HCT116 (cell line): ENCODE measurements around a stretch of chr13.

- RRBS = no CpG with 5 or more reads among the region's 2 CpGs
Measured at GRCh38 chr13:95554434-95554881, 1.9 kb downstream of the CLDN10 start.

- RRBS = no CpG with 5 or more reads among the region's 4 CpGs
Measured at GRCh38 chr13:96984298-96984643, 10.0 kb downstream of the OXGR1 start.

DNA sequence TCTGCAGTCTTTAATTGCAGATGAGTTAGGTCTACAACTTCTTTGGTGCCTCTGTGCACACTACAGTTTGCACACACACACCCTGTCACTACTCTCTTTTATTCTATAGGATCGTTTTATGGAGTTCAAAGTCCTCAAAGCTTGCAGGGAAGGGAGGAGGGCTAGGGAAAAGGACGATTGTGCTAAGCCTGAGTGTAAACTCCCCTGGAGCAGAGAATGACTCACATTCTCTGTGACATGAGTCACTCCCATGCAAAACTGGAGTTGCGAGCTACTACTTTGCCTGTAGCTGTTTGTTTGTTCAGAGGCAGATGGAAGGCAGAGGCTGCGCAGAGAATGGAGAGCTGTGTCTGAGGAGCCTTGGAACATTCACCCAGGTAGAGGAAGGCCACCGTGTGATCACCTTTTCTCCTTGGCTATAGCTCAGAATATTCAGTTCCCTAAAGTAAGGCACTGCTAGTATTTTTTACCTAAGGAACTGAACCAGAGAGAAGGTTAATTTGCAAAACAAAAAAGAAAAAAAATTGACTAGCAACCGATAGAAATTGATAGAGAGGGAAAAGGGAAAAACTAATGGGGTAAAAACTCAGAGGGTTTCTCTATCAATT lies 80.5 kb upstream of the MBNL2 start:
- RRBS = no CpG with 5 or more reads among the region's 6 CpGs

DNA sequence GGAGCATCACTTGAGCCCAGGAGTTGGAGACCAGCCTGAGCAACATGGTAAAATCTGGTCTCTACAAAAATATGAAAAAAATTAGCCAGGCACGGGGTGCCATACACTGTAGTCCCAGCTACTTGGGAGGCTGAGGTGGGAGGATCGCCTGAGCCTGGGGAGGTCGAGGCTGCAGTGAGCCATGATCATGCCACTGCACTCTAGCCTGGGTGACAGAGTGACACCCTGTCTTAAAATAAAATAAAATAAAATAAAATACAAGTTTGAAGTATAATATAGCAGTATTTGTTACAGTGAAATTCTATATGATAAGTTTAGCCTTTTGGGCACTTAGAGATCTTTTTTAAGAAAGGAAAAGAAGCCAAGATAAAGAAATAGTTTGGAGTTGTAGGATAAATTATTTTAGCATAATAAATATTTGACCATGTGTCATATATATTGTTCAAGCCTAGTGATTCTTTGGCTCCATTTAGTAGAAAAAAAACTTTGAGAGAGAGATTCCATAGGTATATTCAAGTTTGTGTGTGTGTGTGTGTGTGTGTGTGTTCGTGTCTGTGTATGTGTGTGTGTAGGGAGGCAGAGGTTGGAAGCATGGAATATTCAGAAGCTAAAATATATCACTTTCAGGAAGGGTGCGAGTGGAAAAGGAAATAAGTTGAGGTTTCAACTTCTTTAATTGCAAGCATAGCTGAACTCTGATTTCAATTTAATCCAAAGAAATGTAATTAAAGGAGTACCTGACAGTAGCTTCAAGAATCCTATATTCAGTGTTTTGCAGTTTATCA lies 65.6 kb upstream of the RAP2A start:
- RRBS = no CpG with 5 or more reads among the region's 5 CpGs

DNA sequence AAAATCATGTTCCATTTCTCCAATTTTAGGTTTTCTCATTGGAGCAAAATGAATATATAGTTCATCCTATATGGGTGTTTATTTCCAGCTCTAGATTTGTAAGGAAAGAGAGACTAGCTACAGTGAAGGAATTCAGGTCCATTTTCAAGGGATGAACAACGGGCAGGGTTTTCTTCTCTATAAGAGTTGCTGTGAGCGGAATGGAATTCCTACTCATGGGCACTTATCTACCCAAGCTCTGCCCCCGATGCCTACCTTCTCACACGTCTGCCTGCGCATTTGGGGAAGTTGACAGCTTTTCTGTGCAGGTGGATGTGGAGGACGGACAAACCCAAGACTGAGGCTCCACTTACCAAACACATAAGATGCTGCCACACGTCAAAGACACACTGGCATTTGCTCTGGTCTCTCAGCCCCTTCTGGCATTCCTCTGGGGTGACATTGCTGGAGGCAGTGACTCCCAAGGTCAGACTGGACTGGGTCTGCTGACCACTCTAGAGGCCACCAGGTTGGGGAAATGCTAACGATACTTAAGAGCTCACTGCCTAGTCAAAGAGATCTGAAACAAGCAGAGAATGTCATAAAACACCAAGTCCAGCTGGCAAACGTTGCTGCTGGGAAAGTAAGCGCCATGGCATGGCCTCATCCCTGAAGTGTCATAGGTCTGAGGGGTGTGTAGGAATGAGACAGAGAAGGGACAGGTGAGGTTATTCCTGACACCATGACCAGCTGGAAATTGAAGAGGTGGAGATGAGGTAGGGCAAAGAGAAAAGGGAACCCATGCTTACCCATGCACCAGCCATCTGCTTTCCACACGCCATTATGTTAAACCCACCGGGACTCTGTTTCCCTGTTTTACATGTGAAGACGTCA lies 59.0 kb upstream of the RAP2A start:
- RRBS = no CpG with 5 or more reads among the region's 13 CpGs

DNA sequence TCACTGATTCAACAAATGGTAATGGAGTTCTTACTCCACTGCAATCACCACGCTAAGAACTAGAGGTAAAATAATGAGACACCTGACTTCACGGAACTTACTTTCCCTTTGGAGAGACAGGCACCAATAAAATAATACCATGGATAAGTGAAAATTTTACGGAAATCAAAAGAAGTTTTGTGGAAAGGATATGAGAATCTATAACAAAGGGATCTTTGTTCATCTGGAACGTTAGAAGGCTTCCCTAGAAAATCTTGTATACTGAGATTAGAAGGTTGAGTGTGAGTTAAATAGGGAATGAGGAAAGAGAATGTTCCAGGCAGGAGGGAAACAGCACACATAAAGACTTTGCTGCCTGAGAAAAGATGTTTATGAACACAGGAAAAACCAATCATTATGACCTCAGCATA lies 19.6 kb upstream of the RAP2A start:
- RRBS = no CpG with 5 or more reads among the region's 4 CpGs

DNA sequence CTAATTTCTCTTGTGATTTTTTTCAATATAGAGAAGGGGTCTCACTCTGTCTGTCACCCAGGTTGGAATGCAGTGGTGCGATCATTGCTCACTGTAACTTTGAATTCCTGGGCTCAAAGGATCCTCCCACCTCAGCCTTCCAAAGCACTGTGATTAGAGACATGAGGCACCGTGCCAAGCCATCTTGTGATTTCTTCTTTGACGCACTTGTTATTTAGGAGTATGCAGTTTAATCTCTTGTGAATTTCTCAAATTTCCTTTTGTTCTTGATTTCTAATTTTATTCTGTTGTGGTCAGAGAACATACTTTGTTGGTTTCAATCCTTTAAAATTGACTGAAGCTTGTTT lies 14.4 kb downstream of the IPO5 start:
- RRBS = no CpG with 5 or more reads among the region's 3 CpGs

- RRBS = no CpG with 5 or more reads among the region's 7 CpGs
Measured at GRCh38 chr13:98033610-98033998, 80.1 kb downstream of the IPO5 start.

GRCh38 chr13:98273866-98274561 lies 96.9 kb upstream of the RNF113B start:
- RRBS = no CpG with 5 or more reads among the region's 10 CpGs

DNA sequence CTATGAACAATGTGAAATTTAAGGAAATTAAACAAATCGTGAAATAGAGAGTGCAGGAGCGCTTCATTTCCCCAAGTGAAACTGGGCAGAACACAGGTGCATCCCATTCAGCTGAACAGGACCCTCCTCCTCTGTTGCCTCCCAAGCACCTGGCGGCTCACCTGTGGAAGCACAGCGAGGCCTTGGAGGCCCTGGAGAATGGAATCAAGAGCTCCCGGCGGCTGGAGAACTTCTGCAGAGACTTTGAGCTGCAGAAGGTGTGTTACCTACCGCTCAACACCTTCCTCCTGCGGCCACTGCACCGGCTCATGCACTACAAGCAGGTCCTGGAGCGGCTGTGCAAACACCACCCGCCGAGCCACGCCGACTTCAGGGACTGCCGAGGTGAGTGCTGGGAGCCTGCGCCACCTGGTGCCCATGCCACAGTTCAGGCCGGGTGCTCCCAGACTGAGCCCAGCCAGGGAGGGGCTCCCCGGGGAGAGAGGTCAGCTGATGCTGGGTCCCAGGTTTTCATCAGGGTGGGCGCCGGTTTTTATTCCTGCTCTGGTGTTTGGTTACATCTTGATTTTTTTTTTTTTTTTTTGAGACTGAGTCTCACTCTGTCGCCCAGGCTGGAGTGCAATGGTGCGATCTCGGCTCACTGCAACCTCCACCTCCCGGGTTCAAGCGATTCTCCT lies 145.9 kb downstream of the STK24 start:
- RRBS = 28% methylated on average over 7 of the region's 25 CpGs

DNA sequence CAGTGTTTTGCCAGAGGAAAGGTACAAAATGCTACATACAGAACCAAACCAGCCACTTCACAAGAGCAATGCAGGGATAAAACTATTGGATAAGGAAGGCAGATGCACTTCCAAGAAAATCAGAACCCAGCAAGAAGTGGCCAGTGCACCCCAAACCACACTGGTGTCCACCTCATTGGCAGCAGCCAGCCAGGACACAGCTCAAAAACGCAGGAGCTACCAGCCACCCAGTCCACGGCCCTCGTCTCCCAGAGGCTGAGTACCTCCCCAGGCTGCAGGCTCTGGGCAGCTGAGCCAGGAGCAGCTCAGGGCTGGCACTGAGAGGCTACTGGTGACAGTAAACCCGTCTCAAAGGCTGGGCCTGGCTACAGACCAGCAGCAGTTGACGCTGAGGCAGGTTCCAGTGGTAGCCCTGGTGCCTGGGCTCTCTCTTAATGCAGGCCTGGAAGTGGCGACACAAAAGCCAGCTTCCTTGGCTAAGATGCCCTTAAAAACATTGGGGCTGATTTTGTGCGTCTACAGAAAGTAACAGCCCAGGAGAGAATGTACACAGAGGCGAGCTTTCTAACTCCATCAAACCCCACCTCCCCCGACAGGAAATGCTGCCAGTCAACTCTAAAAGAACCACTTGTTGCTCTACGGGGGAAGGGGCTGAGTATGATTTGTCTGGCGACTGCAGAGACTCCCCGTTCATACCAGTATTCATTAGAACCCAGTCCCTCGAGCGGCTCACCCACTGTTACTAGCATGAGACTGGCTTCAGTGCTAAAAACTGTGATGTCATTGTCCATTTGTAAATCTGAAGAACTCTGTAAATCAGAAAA lies 126.3 kb downstream of the STK24 start:
- RRBS = no CpG with 5 or more reads among the region's 14 CpGs

DNA sequence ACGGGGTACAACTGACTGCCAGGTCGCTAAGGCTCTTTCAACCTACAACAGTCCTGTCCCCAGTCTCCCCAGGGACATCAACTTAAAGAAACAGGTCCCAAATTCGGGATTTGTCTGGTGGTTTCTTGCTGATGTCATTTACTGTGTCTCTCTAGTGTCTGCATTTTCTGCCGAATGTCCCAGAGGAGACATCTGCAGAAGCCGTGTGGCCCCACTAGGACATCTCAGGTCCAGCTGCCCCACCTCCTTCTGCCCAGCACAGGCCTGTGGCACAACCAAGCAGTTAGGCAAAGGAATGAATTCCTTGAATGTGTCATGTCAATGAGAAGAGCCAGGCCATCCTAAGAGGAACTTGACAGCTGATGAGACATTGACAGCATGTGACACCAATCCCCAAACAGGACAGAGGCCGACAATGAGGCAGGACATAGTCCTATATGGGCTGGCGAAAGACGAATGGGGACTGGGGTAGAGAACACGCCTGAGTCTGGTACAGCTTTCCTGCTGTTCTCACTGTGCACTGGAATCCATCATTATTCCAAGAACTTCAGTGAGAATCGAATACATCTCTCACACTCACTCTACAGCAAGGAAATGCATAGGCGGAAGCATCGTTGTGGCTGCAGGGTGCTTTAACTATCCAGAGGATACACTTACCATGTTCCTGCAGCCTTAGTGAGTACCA lies 109.3 kb downstream of the STK24 start:
- RRBS = no CpG with 5 or more reads among the region's 12 CpGs

DNA sequence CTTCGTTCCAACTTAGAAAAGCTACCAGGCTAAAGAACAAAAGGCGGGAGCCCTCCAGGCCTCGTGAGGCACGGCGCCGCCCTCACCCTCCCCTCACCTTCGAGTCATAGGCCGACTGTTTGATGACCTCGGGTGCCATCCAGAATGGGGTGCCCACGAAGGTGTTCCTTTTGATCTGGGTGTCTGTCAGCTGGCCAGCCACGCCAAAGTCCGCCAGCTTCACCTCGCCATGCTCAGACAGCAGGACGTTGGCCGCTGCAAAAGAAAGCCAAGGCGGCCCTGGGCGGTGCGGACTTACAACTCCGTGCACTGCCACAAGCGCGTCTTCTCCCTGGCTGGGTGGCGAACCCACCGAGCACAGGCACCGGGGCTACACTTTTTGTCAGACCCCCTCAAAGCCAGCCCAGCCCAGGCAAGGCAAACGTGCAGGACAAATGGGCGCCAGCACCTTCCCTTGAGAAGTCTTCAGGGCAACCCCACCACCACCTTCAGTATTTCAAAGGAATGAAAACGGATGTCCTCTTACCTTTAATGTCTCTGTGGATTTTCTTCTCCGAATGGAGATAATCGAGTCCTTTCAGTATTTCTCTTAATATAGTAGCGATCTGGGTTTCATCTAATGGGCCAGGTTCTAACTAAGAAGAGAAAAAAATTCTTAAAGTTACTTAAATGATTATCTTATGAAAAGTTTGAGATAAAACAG lies 102.0 kb downstream of the STK24 start:
- RRBS = no CpG with 5 or more reads among the region's 30 CpGs

DNA sequence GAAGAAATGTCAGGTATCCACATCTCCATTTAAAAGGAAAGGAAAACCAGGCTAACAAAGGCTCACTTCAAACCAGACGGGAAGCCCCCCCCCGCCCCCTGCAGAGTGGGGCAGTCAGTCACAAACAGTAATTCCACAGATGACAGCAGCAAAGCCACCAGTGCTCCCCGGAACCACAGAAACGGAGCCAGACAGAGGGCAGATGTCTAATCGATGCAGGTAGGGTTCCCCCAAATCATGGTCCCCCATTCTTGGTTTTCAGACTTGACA lies 100.8 kb downstream of the STK24 start:
- RRBS = no CpG with 5 or more reads among the region's 5 CpGs

DNA sequence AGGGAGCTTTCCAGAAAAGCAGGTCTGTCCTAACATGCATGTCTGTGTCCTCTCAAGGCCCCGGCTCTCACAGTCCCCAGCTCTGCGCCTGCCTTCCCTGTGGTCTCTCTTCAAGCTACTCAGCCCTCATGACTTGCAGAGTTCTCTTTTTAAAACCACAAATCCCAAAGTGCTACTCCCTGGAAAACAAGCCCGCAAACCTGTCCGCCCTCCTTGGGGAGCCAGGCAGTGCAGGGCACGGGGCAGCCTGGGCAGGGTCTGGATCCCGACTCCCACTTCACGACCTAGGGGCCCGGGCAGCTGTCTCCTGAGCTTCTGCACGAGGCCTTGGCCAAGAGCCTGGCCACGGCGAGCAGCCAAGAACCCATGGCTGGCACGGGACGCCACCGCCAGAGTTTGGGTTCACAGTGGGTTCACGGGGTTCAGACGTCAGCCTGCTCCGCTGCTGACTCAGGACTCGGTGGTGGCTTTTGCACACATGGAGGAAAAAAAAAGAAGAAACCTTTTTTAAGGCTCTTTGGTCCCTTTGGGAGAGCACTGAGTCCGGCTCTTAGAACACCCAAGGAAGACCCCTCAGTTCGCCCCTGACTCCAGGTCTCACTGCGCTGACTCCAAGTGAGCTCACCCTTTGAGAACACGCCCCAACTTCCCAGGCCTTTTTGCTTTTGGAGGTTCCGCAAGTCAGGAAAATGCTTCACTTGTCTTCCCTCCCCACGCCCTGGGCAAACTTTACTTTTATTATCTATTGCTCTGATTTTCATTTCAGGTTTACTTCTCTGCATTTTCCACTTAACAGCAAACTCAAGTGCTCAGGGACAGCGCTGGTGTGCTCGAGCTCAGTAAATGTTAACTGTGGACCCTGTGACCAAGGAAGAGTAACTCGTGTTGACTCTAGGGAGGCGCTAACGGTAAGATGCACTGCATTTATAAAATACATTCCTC lies 93.7 kb downstream of the STK24 start:
- RRBS = no CpG with 5 or more reads among the region's 29 CpGs

DNA sequence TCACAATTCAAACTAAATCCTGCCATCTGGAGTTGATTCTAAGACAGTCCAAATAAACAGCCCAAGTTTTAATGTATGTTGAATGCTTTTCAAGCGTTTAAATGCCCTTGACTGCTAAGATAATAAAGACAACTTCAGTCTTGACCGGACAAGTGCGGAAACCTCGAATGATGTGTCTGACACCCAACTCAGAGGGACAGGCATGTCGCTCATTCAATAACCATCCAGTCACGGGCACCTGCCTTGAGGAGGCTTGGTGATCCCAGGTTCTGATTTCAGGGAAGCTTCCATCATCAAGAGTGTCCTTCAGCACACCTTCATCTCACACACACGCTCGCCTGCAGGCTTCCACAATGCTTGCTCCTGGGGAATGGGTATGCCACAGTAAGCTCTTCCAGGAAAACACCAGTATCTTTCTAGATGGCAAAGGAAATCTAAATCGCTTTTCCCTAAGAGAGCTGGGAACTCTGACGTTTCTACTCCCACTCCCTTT lies 93.0 kb downstream of the STK24 start:
- RRBS = no CpG with 5 or more reads among the region's 10 CpGs

GRCh38 chr13:98495445-98496703 lies 81.0 kb downstream of the STK24 start:
- RRBS = no CpG with 5 or more reads among the region's 18 CpGs

DNA sequence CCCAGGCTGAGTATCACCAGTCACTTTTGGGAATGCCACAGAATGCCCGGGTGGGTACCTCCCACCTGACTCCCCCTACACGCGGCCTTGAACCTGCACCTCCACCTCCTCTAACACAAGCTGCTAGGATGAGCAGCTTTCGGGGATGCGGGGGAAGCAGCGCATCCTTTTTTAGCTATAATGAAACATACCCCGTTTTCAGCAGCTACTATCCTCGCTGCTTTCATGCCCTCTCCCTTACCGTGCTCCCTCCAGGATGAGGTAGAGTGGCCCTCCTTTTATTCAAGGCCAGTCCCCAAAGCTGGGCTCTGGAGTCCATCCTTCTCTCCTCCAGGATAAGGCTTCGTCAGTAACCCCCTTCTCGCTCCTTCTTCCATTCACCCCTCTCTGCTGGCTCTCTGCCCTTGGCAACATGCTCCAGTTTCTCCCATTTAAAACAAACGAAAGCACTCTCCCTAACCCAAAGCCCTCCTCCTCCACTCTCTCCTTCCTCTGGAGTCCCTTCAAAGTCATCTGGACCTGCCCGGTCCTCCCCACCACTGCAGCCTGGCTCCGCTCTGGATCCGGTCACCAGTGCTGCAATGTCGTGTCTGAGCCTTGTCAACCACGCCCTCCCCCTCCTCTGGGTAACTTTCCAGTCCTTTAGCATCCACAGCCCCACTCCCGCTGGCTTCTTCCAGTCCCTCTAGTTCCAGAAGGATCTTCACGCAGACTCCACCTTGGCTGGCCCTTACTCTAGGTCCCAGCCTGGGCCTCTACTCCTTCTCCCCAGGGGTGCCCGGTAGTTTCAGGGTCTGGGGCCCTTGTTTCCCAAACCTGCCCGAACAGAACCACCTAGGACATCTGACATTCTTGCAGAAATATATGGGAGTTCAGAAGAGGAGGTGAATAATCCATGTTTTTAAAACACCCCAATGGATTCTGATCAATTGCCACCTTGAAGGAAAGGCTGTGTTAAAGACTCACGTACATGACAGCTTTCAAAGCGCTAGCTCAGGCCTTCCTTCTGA lies 55.1 kb downstream of the STK24 start:
- RRBS = no CpG with 5 or more reads among the region's 23 CpGs

GRCh38 chr13:98557260-98557809 lies 19.6 kb downstream of the STK24 start:
- RRBS = no CpG with 5 or more reads among the region's 7 CpGs

DNA sequence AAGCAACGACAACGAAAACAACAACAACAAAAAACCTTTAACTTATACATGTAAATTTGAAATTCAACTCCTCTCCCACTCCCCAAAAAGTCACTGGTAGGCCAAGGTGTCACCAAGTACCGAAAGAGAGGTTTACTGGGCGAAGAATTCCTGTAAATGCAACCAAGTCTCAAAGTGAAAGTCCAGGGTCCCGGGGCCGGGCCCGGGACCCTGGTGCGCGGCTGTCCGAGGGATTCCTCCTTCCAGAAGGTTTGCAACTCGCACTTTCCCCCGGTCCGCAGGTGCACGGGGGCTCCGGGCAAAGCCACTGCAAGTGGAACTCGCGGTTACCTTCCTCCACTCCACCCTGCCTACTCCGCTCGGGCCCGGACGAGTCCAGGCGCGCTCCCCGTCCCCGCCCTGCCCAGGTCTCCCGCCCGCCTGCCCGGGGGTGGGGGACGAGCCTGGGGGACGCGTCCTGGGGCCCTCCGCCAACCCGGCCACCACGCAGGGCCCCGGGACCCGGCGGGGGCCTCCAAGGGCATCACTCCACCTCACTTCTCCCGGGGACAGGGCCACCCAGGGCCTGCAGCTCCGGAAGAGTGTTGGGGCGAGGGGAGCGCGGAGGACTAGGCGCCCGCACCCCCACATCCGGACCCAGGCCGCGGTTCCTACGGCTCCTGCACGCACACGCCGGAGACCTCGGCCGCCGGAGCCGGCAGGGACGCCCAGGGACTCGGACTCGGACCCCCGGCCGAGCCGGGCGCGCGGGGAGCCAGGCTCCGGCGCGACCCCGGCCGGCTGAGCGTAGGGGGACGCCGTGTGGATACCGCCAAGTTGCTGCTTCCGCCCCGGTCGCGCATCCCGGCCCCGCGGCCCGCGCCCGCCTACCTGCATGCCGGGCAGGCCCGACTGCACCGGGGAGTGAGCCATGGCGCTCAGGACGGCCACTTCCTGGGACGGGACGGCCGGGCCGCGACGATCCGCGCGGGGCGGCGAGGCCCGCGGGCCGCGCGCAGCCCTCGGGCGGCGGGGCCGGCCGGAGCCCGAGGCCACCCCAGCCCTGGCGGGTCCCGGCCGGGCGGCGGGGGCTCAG lies 695 bp downstream of the STK24 start:
- RRBS = 1% methylated on average over 74 of the region's 115 CpGs